Epidermal melanocyte (primary cell): Measurements from ENCODE around the gene OIT3.

DNA sequence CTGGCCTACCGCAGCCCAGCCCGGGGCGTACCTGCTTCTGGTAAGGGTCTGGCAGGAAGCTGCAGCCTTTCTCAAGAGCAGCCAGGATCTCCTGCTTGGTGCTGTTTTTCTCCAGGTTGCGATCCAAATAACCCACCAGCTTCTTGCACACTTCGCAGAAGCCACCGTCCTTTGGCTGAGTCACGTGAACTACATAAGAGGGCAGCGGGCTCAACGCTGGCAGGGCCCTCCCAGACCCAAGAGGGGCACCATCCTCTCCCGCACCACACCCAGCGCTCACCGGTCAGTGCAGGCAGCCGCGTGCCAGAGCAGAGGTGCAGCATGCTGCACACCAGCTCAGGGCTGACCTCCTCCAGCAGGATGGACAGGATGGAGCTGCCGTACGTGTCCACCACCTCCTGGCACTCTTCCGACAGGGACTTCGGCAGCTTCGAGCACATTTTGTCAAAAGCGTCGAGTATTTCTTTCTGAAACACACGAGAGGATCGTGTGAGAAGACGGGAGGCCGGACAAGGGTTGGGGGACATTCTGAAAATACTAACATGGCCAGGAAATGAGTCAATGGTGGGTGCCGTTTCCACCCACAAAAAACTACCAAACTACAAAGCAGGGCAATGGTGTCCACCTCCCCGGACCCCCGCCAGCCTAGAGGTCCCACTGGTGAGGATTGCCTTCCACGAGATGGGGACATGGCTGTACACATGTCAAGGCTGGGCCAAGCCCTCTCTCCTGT is 31.5 kb downstream of the PSAP start:
- RRBS, result 100% methylated on average over 2 of the region's 29 CpGs

- RRBS, result no CpG with 5 or more reads among the region's 8 CpGs
These were observed 17.2 kb upstream of the PSAP start for GRCh38 chr10:71868069-71868794.

GRCh38 chr10:71889448-71889837 is 38.4 kb upstream of the PSAP start:
- RRBS, result 37% methylated on average over 3 of the region's 8 CpGs

DNA sequence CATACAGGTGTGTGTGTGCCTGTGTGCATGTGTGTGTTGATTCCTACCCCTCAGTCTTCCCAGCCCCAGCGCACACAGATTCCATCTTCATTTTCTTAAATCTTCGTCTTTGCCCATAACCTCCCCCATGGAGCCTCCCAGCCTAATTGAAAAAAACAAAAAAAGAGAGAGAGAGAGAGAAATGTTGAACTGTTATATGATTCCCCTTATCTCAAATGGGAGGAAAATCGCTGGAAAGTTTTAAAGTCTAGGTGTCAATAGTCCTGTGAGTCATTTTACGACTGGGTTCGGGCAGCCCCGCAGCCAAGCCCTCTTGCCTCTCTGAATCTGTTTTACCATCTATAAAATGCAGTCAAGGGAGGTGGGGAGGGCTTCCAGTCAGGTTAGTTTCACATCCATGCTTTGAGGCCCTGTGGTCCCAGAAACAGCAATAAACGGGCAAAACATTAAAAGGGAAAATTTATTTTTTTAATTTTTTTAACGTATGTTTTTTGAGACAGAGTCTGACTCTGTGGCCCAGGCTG is 60.8 kb downstream of the SPOCK2 start:
- RRBS, result no CpG with 5 or more reads among the region's 8 CpGs

GRCh38 chr10:72087908-72088220 is 487 bp downstream of the SPOCK2 start:
- RRBS, result 2% methylated on average over 19 of the region's 28 CpGs

DNA sequence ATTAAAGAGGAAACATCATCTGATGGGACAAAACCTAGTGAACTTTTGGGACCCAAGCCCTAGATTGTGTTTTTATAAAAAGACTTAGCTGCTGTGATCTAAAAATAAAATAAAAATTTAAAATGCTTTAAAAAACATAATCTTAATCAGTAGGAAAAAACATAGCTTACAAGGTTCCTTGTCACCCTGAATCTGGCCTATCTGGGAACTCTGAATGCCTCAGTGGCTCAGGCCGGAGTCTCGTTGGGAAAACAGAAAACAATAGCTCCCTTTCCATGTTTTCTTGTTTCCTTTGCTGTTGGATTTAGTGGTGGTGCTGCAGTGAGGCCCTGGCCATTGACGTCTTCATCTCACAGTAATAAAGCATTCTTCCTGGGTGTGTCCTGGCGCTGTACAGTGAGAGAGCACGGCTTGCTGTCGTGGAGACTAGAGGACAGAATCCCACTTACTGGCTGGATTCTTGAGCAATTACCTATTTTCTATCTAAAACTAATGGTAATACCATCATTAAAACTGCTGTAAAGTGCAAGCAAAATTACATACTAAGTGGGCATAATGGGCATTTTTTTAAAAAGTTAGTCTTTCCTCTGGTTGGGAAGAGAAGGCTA is 1.2 kb upstream of the SPOCK2 start:
- RRBS, result no CpG with 5 or more reads among the region's 6 CpGs

DNA sequence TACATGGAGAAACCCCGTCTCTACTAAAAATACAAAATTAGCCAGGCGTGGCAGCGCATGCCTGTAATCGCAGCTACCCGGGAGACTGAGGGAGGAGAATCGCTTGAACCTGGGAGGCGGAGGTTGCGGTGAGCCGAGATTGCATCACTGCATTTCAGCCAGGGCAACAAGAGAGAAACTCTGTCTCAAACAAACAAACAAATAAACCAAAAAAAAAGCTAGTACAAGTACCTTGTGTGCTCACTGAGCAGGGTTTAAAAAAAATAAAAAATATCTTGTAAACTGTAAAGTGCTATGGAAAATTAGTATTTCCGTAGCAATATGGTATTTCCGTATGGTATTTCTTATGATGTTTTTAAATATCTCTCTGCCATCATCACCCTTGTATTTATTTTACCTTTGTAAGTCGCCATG is 11.3 kb upstream of the SPOCK2 start:
- RRBS, result no CpG with 5 or more reads among the region's 12 CpGs

GRCh38 chr10:72106309-72106654 is 17.9 kb upstream of the SPOCK2 start:
- RRBS, result no CpG with 5 or more reads among the region's 1 CpG

- RRBS, result no CpG with 5 or more reads among the region's 9 CpGs
These were observed 13.7 kb upstream of the ASCC1 start for GRCh38 chr10:72229538-72230473.

GRCh38 chr10:72260356-72261443 is 13.0 kb upstream of the DDIT4 start:
- RRBS, result 8% methylated on average over 2 of the region's 43 CpGs

- RRBS, result no CpG with 5 or more reads among the region's 11 CpGs
These were observed 1.5 kb downstream of the DDIT4 start for GRCh38 chr10:72275161-72275775.

DNA sequence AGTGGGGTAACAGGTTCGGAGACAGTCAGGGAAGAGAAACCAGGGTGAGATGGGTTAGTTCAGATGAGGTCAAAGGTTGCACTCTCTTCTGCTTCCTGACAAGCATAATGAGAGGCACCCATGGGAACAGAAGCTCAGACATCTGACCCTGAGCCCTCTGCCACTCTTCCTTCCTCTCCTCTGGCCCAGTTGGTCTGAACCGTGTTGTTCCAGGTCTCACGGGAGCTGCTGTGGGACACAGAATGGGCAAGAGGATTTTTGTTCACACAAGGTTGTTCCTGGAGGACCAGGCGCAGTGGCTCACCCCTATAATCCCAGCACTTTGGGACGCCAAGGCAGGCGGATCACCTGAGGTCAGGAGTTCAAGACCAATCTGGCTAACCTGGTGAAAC is 38.3 kb downstream of the DNAJB12 start:
- RRBS, result no CpG with 5 or more reads among the region's 6 CpGs

DNA sequence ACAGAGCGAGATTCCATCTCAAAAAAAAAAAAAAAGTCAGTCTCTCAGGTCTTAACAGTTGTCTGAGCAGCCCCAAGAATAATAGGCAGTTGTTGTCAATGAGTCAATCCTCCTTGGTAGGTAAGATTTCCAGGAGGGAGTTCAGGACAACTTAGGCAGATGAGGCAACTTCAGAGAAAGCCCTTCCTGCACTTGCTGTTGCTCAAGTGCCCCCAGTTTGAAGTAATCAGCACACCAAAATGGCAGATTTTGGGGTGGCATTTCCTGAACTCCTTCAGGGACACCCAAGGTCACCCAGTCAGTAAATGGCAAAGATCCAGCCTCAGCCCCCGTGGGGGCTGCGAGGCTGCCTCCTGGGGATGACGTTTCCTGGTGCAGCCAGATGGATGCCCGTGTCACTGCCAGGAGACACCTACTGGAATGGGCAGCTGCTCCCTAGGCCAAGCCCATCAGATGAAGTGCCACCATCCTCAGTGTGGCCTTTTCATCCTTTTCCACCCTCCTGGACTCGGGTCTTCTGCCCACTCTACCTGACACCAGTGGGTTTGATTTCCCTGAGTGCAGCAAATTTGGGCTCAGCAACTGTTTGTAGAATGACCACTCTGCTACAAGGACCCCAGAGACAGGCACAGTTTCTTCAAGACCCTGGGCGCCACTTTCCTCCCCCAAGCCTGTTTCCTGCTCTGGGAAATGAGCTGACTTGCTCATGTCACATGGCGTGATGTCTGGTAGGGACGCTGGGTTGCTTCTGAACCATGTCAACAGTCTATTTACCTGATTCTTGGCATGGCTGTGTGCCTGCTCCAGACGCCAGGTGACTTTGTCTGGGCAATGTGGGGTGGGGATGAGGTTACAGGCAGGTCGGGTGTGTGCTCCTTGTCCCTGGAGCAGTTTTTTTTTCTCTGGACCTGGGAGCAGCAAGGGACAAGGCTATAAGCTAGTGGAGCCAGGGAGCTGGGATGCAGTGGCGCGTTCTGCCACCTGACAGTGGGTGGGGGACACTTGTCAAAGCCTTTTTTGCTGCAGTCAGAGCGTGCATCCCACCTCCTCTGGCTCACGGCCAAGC is 23.4 kb downstream of the DNAJB12 start:
- RRBS, result no CpG with 5 or more reads among the region's 15 CpGs

GRCh38 chr10:72334745-72335482 is 19.8 kb downstream of the DNAJB12 start:
- RRBS, result 57% methylated on average over 5 of the region's 21 CpGs

GRCh38 chr10:72341953-72342378 is 12.8 kb downstream of the DNAJB12 start:
- RRBS, result no CpG with 5 or more reads among the region's 9 CpGs

GRCh38 chr10:72349151-72349810 is 5.4 kb downstream of the DNAJB12 start:
- RRBS, result no CpG with 5 or more reads among the region's 8 CpGs

- RRBS, result no CpG with 5 or more reads among the region's 4 CpGs
These were observed 20.8 kb downstream of the MICU1 start for GRCh38 chr10:72605019-72605458.

DNA sequence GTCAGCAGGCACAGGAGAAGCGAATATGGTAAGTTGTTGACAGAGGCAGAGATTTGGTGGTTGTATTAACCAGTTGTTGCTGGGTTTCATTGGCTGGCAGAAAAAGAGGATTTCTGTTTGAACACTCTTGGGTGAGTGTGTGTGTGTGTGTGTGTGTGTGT is 976 bp downstream of the MCU start:
- RRBS, result no CpG with 5 or more reads among the region's 1 CpG

- RRBS, result no CpG with 5 or more reads among the region's 7 CpGs
These were observed at the start of gene OIT3 for GRCh38 chr10:72893018-72894064. Gene OIT3 (plus strand): TSS chr10:72893739.

- RRBS, result 4% methylated on average over 10 of the region's 64 CpGs
These were observed 583 bp downstream of the P4HA1 start for GRCh38 chr10:73095773-73096792.